ENCODE results near the genes SNX10, HOXA1 and HOXA7.

DNA sequence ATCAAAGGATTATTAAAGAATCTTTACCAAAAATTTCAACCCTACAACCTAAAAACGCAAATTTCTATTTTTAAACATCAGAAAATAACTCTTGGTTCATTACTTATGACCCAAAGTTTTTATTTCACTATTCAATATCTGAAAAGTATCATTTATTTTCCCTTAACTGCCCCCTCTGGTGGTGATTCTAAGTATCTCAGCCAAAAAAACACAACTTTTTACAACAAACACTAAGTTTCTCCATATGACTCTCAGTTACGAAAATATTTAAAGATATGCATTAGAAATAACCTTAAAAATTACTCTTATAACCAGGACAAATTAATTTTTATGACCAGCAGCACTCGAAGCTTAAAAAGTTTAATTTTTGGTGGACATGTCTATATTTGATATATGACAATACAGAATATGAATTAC, 2.5 kb downstream of the HNRNPA2B1 start:
- RAMPAGE, long total RNA: no peak
- RRBS: no CpG with 5 or more reads among the region's 3 CpGs

DNA sequence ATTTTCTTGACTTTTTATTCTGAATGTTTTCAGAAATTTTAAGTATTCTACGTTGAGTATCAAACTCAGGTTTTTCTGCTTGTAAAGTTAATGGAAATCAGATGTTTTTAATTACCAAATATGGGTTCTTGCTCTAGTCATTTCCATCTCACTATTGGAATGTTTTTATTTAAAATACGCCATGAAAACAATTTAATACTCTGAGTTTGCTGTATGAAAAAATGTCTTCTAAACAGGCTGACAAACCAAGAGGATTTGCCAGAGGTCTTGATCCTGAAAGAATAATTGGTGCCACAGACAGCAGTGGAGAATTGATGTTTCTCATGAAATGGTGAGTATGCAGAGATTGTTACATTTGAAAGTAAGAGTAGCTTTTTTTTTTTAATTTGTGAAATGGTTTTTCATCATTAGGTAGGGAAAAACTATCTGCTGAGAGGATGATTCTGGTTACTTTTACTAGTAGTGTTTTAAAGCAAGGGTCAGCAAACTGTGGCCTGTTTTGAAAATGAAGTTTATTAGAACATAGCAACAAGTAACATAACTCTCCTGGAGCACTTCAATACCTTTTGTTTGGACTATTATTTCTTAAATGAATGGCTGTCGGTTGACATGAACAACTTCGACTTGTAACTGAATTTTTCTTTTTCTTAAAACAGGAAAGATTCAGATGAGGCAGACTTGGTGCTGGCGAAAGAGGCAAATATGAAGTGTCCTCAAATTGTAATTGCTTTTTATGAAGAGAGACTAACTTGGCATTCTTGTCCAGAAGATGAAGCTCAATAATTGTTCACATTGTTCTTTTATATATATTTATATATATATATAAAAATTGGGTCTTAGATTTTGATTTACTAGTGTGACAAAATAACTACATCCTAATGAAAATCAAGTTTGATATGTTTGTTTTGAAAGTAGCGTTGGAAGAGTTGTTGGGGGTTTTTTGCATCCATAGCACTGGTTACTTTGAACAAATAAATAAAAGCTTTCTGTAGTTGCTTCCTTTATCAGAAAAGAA, 10.2 kb downstream of the CBX3 start:
- RAMPAGE, long total RNA: no peak
- RRBS: no CpG with 5 or more reads among the region's 6 CpGs

DNA sequence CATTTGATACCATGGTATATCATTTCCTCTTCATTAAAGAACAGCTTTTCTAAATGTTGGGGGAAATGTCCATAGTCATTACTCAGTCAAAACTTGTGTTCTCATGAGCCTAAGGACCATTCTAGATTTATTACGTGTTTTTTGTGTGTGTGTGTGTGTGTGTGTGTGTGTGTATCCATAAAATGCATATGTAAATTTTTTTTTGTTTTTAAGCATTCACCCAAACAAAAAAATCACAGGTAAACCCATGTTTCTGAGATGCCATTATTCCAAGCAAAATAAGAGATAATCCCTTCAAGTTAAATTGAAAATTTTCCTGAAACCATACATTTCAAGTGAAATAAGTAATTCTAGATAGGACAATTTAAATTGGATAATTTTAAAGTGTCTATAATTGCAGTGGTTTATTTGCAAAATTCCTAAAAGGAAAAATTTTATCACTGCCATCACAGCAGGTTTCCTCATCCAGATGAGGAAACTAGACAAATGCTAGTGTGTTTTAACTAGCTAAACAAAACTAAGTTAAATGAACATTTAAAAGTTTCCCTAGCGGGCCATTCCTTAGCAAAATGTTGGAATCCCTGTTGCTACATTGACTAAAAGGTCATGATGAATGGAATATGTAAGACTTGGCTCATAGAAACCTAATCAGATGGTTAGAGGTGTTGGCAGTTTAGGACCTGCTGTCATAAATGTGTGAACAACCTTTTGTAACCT, 11.1 kb downstream of the CBX3 start:
- RAMPAGE, long total RNA: no peak
- RRBS: no CpG with 5 or more reads among the region's 2 CpGs

GRCh38 chr7:26291415-26292774, at the start of gene SNX10:
SNX10 (plus strand) TSS chr7:26291862.
- RAMPAGE, long total RNA: no peak
- RRBS: 2% methylated on average over 8 of the region's 82 CpGs

GRCh38 chr7:26305144-26306006, 13.7 kb downstream of the SNX10 start:
- RAMPAGE, long total RNA: no peak
- RRBS: no CpG with 5 or more reads among the region's 14 CpGs

DNA sequence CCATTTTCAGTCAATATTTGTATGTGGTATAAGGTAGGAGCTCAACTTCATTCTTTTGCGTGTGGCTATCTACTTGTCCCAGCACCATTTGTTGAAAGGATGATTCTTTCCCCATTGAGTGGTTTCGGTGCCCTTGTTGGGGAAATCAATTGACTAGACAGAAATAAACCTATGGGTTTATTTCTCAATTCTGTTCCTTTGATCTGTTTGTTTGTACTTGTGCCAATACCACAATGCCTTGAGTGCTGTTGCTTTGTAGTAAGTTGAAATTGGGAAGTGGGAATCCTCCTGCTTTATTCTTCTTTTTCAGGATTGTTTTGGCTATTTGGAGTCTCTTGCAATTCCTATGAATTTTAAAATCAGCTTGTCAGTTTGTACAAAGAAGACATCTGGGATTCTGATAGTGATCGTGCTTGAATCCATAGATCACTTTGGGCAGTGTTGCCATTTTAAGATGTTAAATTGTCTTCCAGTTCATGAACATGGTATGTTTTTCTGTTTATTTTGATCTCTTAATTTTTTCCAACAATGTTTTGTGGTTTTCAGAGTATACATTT, 41.1 kb downstream of the SNX10 start:
- RAMPAGE, long total RNA: no peak
- RRBS: no CpG with 5 or more reads among the region's 3 CpGs

- RAMPAGE, long total RNA: no peak
- RRBS: no CpG with 5 or more reads among the region's 4 CpGs
Observed at GRCh38 chr7:26664912-26665370, 199.4 kb downstream of the SKAP2 start.

GRCh38 chr7:26864980-26865352, 576 bp upstream of the SKAP2 start:
- RAMPAGE, long total RNA: no peak
- RRBS: no CpG with 5 or more reads among the region's 17 CpGs

DNA sequence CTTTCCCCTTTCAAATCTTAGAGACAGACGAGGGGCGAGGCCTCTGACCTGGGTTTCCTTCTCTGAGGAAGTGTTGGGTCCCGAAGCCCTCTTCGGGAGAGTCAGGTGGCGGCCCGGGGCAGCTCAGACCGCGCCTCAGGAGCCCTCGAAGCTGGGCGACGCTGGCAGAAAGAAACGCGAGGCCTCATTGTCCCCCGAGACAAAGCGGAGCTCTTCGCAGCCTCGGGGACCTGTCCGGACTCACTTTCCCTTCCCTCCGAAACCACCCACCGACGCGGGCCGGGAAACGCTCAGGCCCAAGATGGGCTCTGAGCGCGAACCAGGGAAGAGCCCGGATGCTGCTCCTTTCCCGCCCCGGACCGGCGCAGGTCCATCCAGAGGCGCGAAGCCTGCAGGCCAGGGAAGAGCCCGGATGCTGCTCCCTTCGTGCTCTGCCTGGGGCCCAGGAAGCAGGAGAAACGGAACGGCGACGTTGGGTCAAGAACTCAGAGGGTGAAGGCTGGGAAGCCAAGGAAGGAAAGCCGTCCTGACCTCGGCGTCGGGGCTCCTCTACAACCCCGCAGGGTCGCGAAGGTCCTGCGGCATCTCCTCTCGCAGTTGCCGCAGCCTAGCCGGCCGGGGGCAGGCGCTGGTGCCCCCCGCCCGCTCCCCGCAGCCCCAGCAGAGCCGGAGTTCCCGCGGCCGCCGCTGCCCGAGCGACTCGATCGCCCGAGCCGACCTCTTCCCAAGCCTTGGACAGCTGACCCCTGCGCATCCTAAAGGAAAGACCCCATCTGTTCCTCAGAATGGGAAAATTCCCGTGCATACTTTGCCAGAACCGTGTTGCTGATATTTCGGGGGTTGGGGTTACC, 7.8 kb downstream of the HOXA1 start:
- RAMPAGE, long total RNA: no peak
- RRBS: 9% methylated on average over 17 of the region's 70 CpGs

- RAMPAGE, long total RNA: no peak
- RRBS: 3% methylated on average over 15 of the region's 87 CpGs
Observed at GRCh38 chr7:27095596-27096791, at the start of gene HOXA1. HOXA1 (minus strand) TSS chr7:27096000.

GRCh38 chr7:27102233-27102575, 279 bp downstream of the HOXA2 start:
- RAMPAGE, long total RNA: no peak
- RRBS: 3% methylated on average over 14 of the region's 24 CpGs

- RAMPAGE, long total RNA: no peak
- RRBS: no CpG with 5 or more reads among the region's 5 CpGs
Observed at GRCh38 chr7:27105845-27106222, 3.4 kb upstream of the HOXA2 start.

GRCh38 chr7:27139039-27139708, 4.3 kb downstream of the HOXA5 start:
- RAMPAGE, long total RNA: no peak
- RRBS: 13% methylated on average over 35 of the region's 41 CpGs

GRCh38 chr7:27155811-27156984, at the start of gene HOXA7:
HOXA7 (minus strand) TSS chr7:27156675.
- RAMPAGE, long total RNA: no peak
- RRBS: 6% methylated on average over 32 of the region's 103 CpGs

GRCh38 chr7:27161779-27161958, 3.7 kb downstream of the HOXA9 start:
- RAMPAGE, long total RNA: no peak
- RRBS: no CpG with 5 or more reads among the region's 8 CpGs

DNA sequence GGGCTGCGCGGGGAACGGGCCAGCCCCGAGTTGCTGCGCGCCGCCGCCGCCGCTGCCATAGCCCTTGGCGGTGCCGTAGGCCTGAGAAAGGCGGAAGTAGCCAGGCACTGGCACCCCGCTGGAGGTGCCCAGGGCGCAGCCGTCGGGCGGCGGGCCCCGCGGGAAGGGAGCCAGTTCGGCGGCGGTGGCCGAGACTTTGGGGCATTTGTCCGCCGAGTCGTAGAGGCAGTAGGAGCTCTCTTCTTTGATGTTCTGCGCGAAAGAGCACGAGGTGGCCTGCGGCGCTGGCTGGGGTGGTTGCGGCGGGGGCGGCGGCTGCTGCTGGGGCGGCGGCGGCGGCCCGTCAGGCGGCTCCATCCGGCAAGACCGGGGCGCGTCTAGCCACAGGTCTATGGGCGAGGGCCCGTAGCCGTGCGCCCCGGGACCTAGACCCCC, 531 bp downstream of the HOXA10 start:
- RAMPAGE, long total RNA: no peak
- RRBS: 5% methylated on average over 8 of the region's 52 CpGs

DNA sequence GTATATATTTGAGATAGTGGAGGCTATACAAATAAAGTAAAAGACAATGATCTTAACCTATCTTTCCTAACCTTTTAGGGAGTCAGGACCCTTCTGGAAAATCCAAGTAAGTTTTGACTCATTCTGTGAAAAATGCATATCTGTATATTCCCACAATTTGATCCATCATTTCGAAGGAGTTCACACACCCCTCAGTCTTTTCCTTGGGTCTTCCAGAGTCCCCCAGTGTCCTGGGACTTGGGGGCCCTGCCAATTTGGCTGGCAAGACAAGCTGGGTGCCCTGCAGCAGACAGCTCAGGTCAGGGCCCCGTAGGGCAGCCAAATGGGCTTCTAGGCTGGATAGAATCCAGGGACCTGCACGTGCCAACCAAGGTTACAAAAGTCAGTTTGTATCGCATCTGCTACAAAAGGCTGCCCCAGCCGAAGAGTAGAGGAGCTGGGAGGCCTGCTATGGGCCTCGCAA, 2.7 kb upstream of the HOXA10 start:
- RAMPAGE, long total RNA: no peak
- RRBS: no CpG with 5 or more reads among the region's 6 CpGs

GRCh38 chr7:27181733-27182195, 3.3 kb downstream of the HOXA11 start:
- RAMPAGE, long total RNA: no peak
- RRBS: no CpG with 5 or more reads among the region's 4 CpGs

- RAMPAGE, long total RNA: no peak
- RRBS: no CpG with 5 or more reads among the region's 14 CpGs
Observed at GRCh38 chr7:27346659-27347691, 104.4 kb downstream of the EVX1 start.

- RAMPAGE, long total RNA: no peak
- RRBS: no CpG with 5 or more reads among the region's 16 CpGs
Observed at GRCh38 chr7:27663065-27663359, 329 bp upstream of the HIBADH start.

Measured in hepatocyte (in vitro differentiated cells and primary cell).